ENCODE measurements around a stretch of chr17.

GRCh38 chr17:82332065-82332563 lies 1.5 kb downstream of the SECTM1 start:
- PRO-cap = unidirectional peak, plus-strand start at chr17:82332365

- PRO-cap = no peak
These were observed 12.1 kb downstream of the CYBC1 start for GRCh38 chr17:82438276-82438980.

DNA sequence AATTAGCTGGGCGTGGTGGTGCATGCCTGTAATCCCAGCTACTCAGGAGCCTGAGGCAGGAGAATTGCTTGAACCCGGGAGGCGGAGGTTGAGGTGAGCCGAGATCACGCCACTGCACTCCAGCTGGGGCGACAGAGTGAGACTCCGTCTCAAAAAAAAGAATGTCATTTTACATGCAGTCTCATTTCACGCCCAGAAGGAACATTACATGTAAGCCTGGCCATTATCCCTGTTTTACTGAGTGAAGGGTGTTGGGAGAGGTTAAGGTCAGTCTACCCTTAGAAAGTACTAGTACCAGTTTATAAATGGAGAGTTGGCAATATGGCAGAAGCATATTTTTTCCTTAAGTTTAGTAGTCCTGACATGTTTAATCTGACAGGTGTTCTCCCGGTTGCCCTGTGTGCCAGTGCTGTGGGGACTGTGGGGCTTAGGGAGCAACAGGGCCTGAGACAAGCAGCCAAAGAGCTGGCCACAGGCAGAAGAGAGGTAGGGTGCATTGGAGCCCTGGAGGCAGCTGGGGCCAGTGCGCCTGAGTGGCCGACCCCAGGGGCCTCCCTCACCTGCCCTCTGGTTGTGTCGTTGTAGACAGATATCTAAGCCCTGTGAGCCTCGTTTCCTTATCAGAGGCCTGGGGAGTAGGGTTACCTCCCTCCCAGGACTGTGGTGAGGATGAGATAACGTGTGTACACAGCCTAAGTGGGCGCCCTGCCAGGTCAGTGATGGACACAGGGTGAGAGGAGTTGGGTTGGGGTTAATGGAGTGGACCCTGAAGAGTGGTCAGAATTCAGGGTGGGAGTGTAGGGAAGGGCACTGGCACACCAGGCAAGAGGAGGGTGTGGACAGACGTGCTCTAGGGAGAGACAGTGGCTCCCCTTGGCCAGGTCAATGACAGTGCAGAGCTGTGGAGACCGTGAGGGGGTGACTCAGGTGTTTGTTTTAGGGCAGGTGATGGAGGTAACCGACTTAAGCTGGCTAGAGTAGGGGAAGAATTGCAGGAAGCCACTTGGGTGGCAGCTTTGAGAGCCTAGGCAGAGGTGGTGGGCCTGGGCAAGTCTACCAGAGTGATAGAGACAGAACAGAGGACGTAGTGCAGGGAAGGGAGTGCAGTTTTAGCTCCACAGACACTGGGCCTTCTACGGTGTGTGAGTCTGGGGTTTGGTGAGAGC lies 3.3 kb downstream of the NARF start:
- PRO-cap = unidirectional peak, minus-strand start at position 595 of the sequence; bidirectional peak, plus-strand start at position 1,073 of the sequence, minus-strand start at position 865 of the sequence

DNA sequence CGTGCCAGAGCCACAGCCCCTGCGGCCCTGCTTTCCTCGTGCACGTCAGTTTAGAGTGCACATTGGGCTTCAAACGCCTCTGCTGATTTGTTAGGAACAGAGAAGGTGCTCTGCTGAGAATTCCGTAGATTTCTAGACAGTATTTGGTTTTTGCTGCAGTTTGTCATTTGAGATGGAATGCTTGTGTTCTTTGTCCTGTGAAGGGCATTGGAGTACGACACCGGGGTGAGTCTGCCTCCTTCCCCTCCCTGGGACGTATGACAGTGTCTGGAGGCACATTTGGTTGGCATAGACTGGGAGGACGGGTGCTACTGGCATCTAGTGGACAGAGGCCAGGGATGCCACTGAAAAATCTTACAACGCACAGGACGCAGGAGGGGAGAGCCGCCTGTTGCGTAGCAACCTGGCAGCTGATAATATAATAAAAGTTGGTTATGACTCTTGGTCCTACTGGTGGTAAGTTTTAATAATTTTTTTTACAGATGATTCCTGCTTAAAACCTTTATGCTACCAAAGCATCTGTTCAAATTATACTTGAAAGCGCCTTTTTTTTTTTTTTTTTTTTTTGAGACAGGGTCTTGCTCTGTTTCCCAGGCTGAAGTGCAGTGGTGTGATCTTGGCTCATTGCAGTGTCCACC lies 9.3 kb downstream of the FOXK2 start:
- PRO-cap = no peak

GRCh38 chr17:82674639-82675912 lies 23.4 kb downstream of the RAB40B start:
- PRO-cap = unidirectional peak, plus-strand start at chr17:82674771

GRCh38 chr17:82752401-82752937 lies 604 bp downstream of the TBCD start:
- PRO-cap = no peak

DNA sequence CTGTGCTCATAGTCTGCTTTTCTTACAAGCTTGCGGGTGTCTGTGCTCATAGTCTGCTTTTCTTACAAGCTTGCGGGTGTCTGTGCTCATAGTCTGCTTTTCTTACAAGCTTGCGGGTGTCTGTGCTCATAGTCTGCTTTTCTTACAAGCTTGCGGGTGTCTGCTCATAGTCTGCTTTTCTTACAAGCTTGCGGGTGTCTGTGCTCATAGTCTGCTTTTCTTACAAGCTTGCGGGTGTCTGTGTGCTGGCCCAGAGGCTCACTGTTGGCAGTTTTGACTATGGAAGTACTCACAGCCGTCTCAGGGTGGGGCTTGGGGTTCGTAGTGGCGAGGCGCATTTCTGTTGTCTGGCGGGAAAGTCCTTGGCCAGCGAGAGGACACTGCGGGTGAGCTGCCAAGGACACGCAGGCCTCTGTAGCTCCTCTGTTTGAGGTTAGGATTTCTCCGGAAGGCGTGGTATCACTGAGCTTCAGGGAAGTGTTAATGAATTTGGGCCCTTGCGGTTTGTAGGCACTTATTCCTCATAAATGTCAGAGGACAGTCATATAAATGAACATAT lies 13.4 kb downstream of the TBCD start:
- PRO-cap = no peak

GRCh38 chr17:82774771-82775685 lies 23.2 kb downstream of the TBCD start:
- PRO-cap = unidirectional peak, minus-strand start at chr17:82775092; unidirectional peak, minus-strand start at chr17:82775131

GRCh38 chr17:82858185-82859057 lies 18.6 kb upstream of the ZNF750 start:
- PRO-cap = unidirectional peak, plus-strand start at chr17:82858493; unidirectional peak, plus-strand start at chr17:82858585

- PRO-cap = no peak
These were observed 72.0 kb upstream of the ZNF750 start for GRCh38 chr17:82911755-82912320.

GRCh38 chr17:82947386-82948142 lies 104.0 kb downstream of the B3GNTL1 start:
- PRO-cap = no peak

DNA sequence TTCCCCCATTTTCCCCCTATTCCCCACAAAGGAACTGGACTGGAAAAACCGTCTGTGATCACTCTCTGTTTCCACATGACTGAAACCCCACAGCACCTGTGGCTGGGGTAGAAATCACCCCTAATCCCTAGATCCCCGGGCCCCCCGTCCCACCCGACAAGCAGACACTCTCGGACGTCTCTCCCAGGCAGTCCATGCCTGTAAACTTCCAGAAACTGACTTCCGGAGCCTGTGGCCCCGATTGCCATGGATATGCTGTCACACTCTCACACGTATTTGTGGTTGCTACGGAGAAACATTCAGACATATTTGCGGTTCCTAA lies 38.8 kb downstream of the B3GNTL1 start:
- PRO-cap = unidirectional peak, minus-strand start at position 202 of the sequence

DNA sequence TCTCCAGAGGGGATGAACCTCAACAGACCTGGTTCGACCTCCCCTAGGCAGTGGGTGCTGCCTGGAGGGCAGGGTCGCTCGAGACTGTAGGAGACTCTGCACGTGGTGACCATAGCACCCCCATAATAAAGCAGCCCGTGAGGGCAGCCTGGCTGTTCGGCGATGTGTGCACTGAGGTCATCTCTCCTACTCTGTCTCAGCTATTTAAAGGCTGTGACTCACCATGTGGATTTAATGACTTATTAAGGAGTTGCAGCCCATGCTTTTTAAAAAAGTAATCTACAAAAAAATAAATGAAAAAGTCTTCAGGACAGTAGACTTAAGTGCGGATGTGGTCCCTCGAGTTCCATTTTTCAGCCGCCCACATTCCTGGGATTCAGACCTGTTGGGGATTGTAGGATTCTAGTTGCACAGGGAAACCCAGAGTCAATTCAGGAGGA lies 4.5 kb upstream of the B3GNTL1 start:
- PRO-cap = no peak

DNA sequence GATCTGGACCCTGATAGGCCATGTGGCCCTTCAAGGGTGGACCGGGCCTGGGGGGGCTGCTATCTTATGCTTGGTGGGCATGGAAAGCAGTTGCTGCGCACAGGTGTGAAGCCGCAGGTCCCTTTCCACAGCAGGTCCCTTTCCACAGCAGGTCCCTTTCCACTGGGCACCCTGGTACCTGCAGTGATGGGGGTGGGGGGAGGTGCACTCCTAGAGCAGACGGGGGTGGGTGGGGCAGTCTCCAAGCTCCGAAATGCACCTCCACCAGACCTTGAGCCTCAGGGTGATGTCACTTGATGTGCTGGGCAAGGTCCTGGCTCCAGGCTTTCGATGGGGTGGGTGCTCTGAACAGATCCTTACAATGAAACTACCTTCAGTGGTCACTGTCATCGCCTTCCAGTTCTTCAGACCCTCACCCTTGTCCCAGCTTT lies 1.6 kb upstream of the METRNL start:
- PRO-cap = no peak

GRCh38 chr17:83109531-83110772 lies 30.5 kb downstream of the METRNL start:
- PRO-cap = no peak

GRCh38 chr17:83124534-83125227 lies 45.3 kb downstream of the METRNL start:
- PRO-cap = no peak

GRCh38 chr17:83155023-83156086 lies 75.9 kb downstream of the METRNL start:
- PRO-cap = unidirectional peak, minus-strand start at chr17:83155546

GRCh38 chr17:83161756-83162401 lies 82.5 kb downstream of the METRNL start:
- PRO-cap = no peak

- PRO-cap = unidirectional peak, plus-strand start at chr17:83198898
These were observed 119.5 kb downstream of the METRNL start for GRCh38 chr17:83198675-83199446.